Vein endothelial cell (primary cell): Measurements from ENCODE around the gene CCR1.

- CAGE, long polyA plus RNA, result no peak
These were observed 7.2 kb upstream of the CXCR6 start for GRCh38 chr3:45936047-45936506.

DNA sequence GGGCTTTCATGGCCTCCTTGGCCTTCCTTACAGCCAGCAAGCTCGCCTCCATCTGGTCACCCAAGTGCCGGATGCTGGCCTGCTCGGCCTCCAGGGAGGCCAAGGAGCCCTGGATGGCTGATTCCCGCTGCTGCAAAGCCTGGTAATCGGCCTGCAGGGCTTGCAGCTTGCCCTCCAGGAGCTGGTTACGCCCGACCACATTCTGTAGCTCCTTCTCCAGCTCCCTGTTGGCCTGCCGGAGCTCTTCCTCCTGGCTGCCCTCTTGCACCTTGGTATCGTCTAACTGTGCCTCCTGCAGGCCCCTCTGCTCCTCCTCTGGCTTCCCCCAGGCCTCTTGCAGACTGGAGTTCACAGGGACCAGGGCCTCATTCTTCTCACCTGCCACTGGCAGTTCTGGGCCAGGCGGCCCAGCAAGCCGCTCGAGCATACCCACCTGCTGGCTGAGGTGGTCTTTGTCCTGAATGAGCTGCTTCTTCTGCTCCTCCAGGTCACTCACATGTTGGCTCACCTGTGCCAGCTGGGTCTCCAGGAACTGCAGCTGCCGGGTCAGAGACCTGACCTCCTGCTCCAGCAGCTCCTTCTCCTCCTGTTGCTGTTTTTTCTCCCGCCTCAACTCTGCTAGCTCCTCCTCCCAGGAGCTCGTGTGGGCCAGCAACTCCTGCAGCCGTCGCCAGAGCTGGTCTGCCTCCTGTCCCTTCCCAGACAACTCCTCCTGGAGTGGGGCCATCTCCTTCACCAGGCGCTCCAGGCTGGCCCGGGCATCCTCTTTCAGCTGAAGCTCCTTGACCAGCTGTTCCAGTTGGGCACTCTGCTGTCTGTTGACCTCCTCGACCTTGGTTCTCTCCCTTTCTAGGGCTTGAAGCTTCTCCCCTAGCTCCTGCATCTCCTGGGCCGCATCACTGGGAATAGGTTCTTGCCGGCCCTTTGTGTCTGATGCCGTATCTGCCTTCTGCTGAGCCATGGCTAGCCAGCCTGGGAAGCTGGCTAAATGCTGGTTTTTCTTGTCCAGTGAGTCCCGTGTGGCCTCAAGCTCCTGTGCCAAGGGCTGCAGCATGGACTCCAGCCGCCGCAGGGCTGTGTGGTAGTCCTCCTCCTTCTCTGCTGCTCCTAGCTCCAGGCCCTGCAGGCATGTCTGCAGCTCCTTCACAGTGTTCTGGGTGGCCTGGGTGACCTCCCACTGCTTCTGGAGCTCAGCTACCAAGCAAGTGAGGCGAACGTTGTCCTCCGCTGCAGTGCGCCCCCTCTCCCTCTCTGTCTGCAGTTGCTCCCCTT, 24.4 kb downstream of the CXCR6 start:
- CAGE, long polyA plus RNA, result no peak

DNA sequence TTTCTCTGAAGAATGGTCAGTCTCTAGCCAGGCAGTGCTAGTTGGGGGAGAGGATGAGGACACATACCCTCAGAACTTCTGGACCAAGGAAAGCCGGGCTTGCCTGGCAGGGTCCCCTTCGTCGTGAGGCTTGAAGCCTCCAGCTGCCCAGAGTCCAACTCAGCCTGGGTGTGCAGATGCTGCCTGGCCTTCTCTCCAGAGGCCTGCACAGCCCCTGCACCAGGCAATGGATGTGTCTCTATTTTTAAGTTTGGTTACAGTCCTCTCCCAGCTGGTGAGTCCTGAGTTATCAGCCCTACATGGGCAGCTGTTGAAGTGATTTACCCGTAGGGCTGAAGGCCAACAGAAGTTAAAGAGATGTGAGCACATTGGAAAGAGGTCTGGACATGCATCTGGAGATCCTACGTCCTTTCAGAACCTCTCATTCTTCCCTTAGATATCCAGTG, 10.1 kb downstream of the FYCO1 start:
- CAGE, long polyA plus RNA, result no peak

DNA sequence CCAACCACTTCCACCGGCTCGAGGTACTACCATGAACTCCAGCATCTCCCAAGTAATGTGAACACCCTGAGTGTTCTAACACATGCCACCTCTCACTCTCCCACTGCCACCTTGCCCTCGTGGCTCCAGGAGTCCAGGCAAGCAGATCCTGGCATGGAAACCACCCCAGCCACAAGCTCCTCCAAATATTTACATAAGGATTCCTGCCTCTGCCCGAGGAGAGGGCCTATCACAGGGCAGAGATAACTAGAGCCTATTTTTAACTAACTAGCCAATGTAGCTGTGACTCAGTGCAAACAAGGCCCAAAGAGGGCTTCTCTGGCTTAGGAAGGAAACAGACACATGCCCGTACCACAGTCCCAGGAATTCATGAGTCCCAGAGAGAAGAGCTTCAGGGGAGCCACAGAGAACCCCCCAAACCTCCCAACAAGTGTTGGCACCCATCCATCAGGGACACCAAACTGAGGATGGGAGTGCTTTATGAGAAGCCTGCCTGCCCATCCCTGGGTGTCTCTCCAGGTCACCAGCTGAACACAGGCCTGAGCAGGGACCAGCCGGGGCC, 9.3 kb downstream of the FYCO1 start:
- CAGE, long polyA plus RNA, result no peak

GRCh38 chr3:45987554-45988159, 8.0 kb downstream of the FYCO1 start:
- CAGE, long polyA plus RNA, result no peak

DNA sequence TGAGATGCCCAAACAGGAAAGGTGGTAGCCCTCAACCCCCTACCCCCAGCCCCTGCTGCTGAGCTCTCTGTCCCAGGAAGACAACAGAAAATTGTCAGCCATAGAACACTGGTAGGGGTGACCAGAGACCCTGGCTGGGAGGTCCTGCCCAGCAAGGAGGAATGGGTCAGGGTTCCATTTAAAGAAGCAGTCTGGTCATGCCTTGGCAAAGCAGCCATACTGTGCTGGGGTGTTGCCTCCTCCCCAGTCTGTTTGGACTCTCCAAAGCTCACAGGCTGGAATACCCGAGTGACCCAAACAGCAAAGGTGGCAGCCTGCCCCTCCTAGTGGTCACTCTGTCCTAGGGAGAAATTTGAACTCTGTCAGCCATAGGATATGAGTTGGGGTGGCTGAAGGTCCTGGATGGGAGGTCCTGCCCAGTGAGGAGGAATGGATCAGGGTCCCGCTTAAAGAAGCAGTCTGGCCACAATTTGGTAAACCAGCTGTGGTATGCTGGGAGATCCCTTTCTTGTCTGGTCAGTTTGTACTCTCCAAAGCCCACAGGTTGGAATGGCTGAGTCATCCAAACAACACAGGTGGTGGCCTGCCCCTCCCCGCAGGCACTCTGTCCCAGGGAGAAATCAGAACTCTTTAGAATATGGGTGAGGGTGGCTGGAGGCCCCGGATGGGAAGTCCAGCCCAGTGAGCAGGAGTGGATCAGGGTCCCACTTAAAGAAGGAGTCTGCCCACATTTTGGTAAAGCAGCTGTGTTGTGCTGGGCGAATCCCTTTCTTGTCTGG, 45.1 kb downstream of the CCR1 start:
- CAGE, long polyA plus RNA, result no peak

GRCh38 chr3:46163631-46164263, 44.4 kb downstream of the CCR1 start:
- CAGE, long polyA plus RNA, result no peak

DNA sequence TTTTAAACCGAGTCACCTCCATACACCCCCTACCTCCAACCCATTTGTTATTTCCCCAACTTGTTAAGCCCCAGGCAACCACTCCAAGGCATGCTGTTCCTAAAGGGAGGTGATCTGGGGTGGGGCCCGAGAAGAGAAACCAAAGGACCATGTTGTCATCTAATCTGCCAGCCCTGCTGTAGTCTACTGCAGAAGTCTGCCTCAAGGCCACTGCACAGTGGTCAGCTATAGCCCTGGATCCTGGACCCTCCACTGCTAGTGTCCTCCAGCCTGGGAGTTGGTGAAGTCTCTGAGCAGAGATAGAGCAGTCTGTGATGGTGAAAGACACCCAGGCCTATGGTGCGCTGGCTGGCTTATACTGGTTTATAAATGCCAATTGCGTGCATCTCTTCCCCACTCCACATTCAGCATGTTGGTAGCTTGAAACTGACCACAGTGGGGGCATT, 1.5 kb downstream of the CCR1 start:
- CAGE, long polyA plus RNA, result no peak

GRCh38 chr3:46208176-46208878, at the start of gene CCR1:
Gene CCR1 (minus strand): TSS chr3:46208313.
- CAGE, long polyA plus RNA, result no peak

GRCh38 chr3:46405058-46406198, 1.6 kb upstream of the CCRL2 start:
- CAGE, long polyA plus RNA, result no peak

DNA sequence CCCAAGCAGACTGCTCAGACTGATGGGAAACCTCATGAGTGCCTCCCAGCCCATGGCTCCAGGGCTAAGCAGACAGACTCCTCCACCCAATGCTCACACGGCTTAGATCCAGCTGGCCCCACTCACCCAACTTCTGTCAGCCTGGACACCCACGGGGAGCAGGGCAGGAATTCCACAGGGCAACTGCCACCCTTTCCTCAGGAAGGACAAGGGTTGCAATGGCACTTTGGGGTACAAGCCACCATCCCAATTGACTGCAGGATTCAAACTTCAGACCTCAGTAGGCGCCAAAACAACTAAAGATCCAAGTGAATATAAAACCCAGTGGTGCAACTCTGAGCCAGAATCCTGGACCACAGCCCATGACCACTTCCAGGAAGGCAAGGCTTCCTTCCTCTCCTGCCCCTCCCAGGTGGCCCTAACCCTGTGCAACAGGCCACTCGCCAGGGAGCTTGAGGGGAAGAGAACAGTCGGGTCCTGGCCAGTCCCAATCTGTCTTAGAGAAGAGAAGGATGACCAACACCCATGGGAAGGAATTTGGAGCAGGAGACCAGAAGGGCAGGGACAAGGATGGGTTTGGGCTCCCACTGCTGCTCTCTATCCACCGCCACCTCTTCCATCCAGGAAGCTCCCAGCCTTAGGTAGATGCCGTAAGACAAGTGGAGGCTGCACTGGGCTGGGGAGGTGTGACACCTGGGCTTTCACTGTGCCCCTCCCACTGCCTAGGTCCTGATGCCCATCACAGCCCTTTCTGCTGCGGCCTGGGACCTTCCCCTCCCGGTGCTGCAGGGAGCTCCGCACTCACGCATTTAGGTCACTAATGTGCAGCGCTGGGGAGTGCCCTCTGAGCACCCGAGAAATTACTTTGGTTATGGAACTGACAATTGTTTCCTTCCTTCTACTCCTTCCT, 1.1 kb downstream of the LTF start:
- CAGE, long polyA plus RNA, result no peak

DNA sequence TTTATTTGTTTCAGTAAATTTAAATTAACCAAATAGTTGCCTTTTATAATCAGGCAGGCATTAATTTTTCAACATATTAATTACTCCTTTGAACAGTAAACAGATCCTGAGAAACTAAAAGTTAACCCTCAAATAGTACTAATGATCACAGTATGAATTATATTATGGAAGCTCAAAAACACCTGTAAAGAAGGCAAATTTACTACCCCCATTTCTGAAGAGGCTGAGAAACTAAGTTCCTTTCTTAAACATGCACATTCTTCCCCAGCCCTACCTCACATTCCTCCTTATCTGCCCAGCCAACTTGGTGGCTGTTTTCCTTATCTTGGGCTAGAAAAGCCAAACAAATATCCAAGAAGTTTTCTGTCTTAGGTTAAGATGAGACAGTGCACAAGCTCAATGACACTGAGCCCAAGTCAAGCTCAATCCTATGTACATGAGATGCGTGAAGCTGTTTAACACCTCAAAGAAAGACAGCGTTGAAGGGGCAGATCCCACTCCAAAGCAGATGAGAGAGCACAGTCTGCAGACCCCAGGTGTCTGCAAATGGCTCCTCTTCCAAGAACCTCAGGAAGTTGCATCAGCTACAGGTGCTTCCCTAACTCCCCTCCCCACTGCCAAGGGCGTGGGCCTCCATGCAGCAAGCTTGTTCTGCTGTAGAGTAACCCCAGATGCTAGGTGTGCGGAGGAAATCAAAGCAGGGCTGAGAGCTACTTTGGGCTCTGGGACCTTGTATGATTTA, 16.7 kb downstream of the LRRC2 start:
- CAGE, long polyA plus RNA, result no peak

DNA sequence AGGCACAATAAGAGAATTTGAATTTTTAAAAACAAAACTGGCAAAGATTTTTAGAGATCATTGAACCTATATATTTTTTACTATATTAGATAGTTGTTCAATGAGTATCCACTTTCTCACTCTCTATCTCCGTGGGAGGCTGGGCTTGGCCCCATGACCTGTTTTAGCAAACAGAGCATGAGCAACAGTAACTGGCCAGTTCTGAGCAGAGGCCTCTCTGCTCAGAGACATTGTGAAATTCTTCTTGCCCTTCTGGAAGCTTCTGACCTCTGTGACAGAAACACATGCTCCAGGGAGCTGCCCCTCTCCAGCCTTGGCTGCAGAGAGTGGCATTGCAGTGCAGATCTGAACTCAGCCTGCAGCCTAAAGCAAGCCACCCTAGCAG, 20.4 kb downstream of the FAM240A start:
- CAGE, long polyA plus RNA, result no peak

- CAGE, long polyA plus RNA, result no peak
These were observed 2.7 kb upstream of the ALS2CL start for GRCh38 chr3:46696125-46696647.

DNA sequence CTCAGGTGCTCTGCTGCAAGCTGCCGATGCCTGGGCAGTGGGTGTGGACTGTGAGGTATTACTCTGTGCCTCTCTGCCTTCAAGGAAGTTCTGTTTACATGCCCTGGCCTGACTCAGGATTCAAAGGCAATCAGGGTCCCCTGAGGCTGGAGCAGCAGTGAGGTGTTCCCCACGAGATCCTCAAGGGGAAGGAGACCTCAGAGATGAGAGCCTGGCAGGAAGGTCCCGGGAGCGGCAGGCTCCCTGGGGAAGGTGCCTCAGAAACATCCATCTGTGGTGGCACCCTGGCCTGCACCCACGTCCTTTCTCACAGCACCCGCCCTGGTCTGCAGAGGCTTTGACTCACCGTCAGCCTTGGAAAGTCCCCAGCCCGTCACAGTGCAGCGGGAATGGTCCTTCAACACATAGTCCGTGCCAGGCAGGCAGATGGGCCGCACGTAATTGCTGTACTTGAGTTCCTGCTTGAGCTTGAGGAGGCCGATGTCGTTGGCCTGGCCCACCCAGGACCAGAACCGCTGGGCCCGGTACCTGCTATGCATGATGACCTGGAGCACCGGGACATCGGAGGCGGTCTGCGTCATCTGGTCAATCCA, 3.7 kb downstream of the PRSS50 start:
- CAGE, long polyA plus RNA, result no peak

GRCh38 chr3:46883627-46884299, 6.2 kb downstream of the PTH1R start:
- CAGE, long polyA plus RNA, result no peak

- CAGE, long polyA plus RNA, result no peak
These were observed 49.4 kb downstream of the CCDC12 start for GRCh38 chr3:46926745-46927918.

DNA sequence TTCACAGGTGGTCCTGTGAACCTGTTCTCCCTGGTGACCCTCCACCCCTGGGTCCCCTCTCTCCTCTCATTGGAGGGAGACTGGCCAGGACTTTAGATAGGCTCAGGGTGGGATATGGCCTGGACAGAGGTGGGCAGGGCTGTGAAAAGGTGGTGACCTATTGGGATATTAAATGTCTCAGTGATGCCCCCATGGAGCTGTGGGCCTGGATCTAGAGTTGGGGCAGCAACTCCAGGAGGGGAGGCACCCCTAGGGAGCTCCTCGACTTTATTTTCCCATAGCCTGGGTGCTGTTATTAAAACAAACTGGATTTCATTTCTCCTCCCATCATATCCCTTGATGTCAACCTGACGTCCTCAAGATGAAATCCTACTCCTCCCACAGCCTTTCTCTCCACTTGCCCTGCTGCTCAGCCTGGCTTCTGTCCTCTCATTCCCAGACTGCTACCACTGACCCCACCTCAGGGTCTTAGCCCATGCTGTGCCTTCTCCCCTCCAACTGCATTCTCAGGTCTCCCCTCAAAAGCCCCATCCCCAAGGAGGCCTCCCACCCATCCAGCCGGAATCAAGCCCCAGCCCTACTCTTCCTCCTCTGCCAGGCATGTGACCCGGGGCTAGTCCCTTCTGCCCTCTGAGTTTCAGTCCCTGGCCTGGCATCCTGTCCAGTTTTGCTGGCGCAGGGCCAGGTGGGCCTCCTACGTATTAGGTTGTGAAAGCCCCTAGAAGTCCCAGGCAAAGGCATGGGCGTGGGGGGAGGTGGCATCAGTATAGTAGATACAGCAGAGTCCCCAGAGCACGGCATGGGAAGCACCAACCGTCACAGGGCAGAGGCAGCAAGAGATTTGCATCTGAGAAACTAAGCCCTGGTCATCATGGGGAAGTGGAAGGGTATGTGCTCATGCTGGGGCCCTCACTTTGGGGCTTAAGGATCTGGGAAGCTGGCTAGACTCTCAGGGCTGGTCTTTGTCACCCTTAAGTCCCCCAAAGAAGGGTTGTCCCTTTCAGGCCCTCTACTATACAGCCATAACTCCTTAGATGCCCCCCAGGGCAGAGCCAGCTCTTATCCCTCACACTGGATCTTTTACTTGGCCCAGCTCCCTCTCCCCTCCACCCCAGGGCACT, 10.9 kb downstream of the NBEAL2 start:
- CAGE, long polyA plus RNA, result no peak

DNA sequence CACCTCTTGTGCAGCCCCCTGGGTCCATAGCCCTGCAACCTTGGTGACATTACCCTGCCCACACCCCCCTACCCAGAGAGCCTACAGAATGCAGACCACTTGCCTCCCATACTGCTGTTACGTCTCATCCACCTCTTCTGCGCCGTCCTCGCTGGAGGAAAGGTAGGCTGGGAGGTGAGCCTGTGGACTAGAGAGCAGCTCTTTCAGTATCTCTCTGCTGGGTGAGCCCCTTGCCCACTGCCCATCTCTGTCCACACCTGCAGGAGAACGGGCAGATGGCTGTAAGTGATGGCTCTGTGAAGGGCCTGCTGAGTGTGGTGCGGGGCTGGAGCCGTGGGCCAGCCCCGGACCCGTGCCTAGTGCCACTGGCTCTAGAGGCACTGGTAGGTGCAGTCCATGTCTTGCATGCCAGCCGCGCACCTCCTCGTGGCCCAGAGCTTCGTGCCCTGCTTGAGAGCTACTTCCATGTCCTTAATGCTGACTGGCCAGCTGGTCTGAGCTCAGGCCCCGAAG, 11.7 kb downstream of the NBEAL2 start:
- CAGE, long polyA plus RNA, result no peak

DNA sequence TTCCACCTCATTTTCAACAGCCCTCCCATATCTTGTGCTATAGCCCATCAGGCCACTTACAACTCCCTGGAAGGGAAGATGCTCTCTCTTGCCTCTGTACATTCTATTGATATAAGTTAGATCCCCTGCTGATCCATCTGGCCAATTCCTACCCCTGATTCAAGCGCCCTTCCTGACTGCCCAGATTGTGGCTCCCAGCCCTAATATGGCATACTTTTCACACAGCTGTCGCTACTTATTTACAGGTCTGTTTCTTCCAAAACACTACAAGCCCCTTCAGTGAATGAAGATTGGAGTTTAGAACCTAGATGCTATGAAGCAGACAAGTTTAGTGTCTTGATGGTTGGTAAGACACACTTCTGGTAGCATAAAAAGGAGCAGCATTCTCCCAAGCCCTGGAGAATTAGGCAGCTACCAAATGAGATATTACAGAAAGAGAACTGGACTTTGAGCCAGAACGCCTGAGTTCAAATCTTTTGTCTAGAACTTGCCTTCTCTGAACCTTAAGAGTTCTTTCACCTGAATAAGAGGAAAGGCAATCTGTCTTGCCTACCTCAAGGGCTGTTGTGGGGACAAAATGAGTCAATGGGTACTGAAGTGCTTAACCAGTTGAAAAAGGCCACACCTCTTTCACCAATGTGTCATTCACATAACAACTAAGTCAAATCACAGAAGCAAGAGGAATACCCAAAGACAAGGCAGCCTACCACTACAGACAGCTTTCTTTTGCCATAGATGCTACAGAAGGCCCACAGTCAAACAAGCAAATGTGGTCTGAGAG, 39.5 kb downstream of the NBEAL2 start:
- CAGE, long polyA plus RNA, result no peak